M059J (cell line): ENCODE results near the genes LIPJ, IFIT3 and IFIT5.

DNA sequence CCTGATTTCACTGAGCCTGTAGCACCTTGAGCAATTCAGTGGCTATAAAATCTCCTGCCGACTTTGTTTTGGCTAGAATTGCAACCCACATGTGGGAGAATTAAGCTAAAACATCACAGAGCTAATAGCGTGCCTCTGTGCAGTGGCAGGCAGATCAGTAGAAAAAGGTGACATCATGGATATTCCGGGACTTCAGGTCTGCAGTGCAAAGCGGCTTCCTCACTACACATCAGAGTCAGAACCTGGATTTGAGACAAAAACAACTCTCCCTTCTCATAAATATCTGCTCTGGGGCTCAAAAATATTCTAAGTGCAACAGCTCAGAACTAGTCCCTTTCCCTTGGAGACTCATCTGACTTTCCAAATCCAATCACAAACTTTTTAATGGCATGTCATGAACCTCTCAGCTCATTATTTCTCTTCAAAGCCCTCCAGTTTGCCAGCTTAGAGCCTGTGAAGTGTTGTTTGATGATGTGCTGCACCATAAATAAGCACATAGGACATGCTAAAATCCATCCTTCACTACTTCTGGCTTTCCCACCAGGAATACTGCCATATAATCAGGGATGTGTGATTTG is 337.1 kb downstream of the RNLS start:
- RAMPAGE, long total RNA = no peak

DNA sequence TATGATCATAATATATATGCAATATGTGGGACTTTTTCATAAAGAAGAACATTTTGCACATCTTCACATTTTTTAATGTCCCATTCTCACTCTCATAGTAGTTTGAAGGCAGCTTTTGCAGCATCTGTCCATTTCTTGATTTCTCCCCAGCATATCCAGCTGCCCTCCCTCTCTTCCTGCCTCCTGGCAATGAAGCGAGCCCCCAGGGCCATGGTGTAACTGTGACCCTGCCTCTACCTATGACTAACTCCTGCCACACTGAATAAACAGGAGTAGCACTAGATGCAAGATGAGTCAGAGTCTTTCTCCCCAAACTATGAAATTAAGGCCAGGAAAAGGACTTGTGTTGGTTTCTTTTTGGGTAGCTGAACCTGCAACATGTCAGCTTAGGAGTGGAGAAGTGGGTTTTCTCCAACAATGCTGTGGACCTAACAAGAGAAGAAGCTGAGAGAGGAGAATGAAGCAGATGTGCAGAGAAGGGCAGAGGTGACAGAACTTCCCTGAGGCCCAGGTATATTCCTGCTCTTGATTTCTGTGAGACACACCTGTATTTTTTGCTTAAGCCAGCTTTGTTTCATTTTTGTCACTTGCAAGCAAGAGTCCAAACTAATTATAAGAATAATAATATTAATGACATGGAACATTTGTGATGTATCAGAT is 329.0 kb downstream of the RNLS start:
- RAMPAGE, long total RNA = no peak

GRCh38 chr10:88586597-88587014 is at the start of gene LIPJ:
TSS of gene LIPJ (plus strand) at chr10:88586762.
- RAMPAGE, long total RNA = no peak

DNA sequence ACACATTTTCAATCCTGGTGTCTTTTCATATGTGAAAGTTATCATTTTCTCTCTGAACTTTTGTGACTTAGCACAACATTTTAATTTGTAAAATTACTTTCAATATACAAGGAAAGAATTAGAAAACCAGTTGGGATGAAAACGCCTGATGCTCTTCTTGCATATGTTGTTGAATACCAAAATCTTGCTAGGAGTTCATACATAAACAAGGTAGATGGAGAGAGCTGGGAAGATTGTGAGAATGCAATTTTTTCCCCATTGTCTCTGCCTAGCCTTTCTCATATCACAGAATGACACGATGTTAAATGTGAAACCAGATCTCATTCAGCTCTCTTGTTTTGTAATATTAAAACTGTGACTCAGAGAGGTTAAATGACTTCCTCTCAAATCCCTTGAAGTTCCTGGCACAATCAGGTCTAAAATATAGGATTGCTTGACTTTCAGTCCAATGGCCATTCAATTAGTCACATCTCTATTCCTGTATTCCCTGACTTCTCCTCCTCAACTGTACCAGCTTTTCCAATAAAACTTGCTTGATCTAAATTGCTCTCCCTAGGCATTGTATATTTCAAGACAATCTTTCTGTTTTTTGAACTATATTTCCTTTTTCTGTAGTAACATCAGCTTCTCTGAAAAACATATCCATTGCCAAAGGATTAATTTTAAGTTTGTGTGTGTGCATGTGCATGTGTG is 3.2 kb downstream of the ANKRD22 start:
- RAMPAGE, long total RNA = no peak

DNA sequence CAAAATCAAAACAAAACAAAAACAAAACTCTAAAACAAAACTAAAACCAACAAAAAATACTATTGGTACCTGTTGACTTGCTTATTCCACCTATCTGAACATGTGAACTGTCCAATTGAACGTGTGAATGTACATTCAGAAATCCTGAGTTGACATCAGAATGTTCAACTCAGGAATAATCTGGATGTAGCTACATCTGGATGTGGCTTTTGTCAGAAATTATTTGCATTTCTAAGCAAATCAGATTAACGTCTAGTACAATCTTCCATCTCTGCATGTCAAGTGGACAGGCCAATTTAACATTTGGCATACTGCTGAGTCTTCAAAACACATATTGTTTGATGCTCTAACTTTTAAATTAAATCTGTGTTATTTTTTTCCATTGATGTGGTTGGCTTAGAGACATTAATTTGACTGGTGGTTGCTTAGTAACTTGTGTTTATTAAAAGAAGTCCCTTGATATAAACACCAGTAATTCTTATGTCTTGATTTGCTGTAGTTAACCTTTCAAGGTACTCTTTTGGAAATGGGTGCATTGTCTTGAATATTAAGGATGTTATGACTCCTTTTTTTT is 3.4 kb downstream of the STAMBPL1 start:
- RAMPAGE, long total RNA = no peak

DNA sequence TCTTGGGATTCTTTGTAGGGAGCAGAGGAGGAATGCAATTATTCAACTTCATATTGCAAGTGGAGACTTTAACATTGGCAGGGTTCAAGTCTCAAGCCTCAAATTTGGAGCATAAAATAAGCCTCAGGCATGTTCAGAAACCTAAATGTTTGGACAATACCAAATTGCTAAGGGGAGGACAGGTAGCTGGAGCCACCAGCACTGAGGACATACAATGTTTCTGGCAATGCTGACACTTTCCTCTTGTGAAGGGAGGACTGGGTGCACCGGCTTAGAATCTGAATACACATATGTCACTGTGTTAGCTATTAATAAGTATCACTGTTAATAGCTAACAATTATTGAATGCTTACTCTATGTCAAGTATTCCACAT is 12.2 kb downstream of the ACTA2 start:
- RAMPAGE, long total RNA = no peak

DNA sequence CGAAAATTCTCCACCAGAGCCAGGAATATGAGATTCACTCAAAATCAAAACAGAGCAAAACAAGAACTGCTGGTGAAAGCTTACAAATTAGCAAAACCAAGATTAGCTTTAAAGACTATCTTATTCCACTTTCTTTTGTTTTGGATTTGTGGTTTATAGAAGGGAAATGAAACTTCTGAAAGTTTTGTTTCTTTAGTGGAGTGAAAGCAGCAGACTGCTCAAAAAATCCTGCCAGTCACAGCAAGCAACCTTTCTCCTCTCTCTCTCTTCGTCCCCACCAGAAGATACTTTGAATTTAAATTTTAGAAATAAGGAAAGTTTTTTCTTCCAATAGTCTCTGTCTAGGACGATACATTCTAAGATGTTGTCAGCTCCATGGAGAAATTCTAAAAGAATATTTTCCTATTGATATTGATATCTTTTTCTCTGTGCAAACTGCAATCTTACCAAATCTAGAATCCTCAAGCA is 7.7 kb downstream of the ACTA2 start:
- RAMPAGE, long total RNA = no peak

DNA sequence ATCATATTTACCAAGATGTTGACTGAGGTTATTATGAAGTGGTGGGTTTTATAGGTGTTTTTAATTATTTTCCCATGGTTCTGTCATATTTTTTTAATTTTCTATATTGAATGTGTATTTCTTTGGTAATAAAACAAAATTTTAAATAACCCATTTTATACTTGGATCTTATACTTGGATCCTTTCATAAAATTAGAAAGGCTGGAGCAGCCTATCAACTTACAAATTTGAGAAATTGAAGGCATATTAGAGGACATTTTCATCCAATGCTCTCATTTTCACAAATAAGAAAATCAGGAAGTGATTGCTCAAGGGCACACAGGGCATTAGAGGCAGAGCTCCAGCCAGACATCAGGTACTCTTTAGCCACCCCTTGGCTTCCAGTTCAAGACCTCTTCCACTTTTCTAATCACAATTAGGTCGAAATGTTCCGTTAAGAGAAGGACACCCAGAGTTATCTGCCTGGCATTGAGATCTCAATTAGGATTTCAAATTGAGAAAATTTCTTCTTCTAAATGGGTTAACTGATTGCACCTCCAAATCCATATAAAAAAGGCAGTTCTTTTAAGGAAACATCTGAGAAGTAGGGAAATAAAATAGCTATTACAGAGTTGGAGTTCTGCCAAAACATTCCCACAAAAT is 2.6 kb downstream of the ACTA2 start:
- RAMPAGE, long total RNA = no peak

GRCh38 chr10:88989740-88989866 is 995 bp upstream of the FAS start:
- RAMPAGE, long total RNA = no peak

DNA sequence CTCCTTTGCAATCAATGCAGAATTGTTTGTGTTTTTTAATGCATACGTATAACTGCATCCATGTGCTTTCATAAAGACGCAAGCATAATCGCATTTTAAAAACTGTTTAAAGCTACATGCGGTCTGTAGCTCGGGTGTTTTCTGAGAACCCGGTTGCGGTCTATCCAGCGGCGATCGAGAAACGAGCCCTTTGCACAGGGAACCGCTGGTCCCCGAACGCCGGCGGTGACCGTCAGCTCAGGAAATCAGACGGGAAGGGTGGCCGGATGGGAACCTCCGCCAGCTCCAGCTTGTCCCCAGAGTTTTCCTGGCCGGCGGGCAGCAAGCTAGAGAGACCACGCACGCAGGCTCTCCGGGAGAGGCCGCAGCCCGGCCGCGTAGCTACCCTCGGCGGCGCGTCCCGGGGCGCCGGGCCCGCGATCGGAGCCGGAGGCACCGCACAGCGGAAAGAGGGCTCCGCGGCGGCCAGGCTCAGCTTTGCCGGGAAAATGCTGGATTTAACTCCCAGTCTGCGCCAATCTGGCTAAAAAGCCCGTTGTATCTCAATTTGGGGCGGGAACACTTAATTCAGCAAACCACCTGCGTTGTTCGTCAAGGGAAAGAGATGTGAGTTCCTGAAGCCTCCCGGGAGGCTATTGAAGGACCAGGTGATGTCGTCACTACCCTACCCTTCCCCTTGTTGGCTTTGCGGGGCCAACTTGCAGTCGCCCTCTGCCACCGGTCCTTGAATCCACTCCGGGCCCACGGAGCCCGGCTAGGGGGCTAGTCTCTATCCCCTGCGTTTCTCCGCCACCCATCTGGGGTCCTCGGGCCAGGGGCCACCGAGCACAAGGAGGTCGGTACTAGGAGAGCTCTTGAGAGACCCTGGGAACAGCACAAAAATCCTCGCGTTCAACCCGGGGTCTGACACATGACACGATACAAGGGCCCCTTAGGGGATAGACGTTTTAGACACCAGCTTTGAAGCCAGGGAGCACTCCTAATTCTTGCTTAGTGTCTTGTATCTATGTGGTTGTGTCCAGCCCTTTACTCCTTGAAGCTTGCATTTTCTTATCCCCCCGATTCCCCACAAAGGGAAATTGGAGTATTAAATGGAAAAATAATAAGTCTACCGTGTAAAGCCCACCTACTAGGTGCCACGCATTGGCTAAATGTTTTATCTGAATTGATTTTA is 950 bp upstream of the CH25H start:
- RAMPAGE, long total RNA = no peak

- RAMPAGE, long total RNA = no peak
These were observed 8.8 kb downstream of the LIPA start for GRCh38 chr10:89242650-89243347.

DNA sequence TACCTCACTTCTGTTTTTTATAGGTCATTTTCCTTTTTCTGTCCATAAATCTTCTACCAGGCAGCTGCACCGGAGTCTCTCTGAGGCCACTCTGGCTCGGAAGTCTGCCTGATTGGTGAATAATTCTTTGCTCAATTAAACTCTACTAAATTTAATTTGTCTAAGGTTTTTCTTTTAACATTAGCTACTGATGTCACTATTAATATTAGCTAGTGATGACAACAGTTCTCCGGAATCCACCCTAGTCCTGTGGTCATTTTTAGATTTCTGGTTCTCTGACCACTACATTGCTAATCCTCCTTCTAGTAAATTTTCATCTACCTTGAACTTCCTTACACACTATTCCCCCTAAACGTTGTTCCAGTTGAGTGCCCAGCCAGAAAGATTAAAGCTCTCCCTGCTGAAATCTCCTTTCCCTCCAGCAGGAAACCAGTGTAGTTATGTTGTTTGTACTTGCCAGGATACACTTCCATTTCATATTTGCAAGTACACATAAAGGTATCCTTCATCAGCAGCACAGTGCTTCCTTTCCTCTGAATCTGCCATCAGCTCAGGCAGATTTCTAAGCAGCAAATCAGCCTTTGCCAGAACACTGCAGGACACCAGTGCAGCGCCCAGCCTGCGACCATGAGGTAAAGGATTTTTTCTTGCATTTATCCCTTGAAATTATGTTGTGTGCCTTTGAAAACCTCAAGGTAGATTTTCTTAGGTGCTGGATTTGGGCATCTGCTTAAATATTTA is 18.4 kb upstream of the IFIT2 start:
- RAMPAGE, long total RNA = no peak

DNA sequence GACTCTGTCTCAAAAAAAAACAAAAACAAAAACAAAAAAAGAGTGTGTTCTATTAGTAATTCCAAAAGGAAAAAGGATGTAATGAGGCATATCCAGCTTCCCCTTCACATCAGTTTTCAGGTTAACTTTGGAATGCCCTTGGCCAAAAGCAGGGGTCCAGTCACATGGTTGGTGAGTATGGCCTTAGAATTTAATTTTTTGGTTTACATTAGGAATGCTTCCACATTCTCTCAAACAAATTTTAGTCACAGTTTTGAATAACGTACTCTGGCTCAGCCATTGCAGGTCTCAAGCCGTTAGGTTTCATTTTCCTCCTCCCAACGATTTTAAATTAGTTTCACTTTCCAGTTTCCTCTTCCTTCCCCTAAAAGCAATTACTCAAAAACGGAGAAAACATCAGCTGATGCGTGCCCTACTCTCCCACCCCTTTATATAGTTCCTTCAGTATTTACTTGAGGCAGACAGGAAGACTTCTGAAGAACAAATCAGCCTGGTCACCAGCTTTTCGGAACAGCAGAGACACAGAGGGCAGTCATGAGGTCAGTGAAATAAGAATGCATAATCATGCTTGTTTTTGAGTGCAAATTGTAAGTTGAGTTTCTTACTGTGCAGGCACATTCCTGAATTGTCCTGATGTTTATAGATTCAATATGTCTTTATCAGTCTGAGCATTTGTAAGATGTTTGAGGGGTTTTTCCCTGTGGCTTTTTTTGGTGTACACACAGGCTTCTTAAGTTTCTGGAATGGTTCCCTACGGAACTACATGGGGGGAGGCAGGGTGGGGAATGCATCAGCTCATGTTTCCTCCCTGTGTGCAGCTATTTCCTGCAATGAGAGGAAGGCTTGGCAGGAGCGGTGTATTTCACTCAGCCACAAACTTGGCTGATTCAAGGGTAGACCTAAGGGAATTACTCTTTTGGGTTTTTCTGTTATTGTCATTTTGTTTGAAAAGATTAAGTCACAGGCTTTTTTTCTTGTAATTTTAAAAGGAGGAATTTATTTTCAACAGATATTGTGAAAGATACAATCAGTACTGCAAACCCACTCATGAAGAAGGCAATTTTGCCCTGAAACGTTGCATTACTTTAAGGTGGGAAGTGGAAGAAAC is at the start of gene IFIT3:
IFIT3 (plus strand) TSS at position 458 of the 1,108 bp plus-strand sequence.
- RAMPAGE, long total RNA = no peak

- RAMPAGE, long total RNA = no peak
These were observed 4.4 kb downstream of the IFIT3 start for GRCh38 chr10:89331983-89332814.

DNA sequence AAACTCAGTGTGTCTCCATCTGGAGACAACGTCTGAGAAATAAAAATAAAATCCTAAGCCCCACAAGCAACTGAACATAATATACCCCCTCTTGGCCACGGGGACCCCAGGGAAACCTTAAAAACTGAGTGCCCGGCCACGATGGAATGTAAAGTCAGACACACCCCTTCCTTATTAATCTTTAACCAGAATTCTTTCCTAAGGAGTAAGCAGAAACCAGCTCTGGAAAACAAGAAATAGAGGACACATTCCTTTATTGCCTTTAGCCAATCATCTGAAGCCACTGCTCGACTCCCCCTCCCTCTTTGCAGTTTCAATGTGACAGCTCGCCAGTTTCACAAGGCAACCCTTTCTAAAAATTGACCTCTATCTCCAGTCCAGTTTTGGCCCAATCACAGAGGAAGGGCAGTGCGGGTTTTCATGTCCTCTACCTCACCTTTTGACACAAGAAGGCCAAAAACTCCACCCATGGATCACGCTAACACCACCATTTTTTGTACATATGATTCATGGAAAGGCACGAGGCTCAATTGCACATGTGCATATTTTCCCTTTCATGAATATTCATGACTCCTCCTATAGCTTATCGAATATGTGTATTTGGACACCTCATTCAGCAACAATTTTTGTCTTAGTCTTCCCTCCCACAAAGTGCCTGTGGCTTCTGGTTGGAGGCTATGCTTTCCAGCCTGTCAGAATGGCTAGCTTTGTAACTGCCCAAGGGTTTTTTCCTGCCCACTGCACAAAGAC is 24.3 kb downstream of the IFIT3 start:
- RAMPAGE, long total RNA = no peak

- RAMPAGE, long total RNA = no peak
These were observed at the start of gene IFIT5 for GRCh38 chr10:89413904-89414924. TSS of gene IFIT5 (plus strand) at chr10:89414568.

- RAMPAGE, long total RNA = no peak
These were observed 23.3 kb upstream of the SLC16A12 start for GRCh38 chr10:89558551-89559268.

- RAMPAGE, long total RNA = no peak
These were observed 51.0 kb downstream of the KIF20B start for GRCh38 chr10:89752299-89752817.

DNA sequence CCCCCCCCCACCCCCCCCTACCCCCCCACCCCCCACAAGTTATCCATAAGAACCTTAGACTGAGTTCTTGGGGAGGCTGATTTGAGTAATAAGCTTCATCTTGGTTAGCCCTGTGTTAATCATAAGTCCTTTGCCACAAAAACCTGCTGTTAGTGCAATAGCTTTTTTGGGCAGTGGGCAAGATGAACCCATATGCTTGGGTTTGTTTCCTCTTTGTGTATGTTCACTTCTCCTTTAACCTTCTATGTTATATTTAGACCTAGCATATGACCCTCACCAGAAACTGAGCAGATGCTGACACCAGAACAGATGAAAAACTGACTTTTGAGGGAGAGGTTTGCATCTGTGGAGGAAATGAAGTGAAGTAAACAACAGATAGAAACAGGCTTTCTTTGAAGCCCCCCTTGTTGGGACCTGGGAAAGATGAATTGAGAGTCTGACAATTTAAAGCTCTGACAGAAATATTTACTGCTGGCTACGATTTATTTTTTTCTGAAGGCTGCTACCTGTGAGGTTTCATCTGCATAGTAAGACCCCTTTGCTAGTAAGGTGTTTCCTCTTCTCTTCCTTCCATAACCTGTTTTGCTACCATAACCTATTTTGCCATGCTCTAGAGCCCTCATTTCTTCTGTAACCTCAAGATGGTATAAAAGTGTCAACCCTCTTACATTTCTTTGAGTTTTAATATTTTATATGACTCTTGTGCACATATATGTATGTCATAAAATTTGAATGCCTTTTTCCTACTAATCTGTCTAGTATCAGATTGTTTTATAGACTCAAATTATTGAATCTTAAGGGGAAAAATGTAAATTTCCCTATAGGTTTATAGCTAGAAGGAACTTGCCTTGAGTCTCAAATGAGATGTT is 187.5 kb downstream of the KIF20B start:
- RAMPAGE, long total RNA = no peak

- RAMPAGE, long total RNA = no peak
These were observed 404.2 kb downstream of the HTR7 start for GRCh38 chr10:90453668-90453999.